ENCODE measurements around the genes PLA2G4B and CDAN1.

DNA sequence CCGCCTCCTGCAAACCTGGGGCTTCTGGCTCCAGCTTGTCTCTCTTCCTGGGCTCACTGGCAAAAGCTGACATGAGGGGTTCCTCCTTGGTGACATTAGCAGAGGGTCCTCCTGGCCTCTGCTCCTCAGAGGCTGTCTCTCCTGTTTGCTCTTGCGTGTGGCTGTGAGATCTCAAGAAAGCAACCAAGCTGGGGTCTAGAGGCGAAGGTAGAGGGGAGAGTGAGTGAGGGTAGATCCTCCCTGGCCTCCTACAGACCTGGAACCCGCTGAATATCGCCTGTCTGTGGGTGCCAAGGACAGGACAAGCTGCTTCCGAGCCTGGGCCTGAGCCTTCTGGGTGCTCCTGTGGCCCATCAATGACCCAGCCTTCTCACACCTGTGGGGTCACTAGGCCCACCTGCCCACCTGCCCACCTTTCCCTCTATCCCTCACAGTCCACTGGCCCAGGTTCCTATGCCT, 13.0 kb downstream of the RPAP1 start:
- PRO-cap, result no peak

- PRO-cap, result no peak
Observed at GRCh38 chr15:41559418-41559796, 395 bp downstream of the TYRO3 start.

- PRO-cap, result no peak
Observed at GRCh38 chr15:41561784-41562275, 2.8 kb downstream of the TYRO3 start.

GRCh38 chr15:41568262-41569087, 9.5 kb downstream of the TYRO3 start:
- PRO-cap, result no peak

- PRO-cap, result no peak
Observed at GRCh38 chr15:41838288-41839094, at the start of gene PLA2G4B. Gene PLA2G4B, plus strand, starts transcription at chr15:41838847.

DNA sequence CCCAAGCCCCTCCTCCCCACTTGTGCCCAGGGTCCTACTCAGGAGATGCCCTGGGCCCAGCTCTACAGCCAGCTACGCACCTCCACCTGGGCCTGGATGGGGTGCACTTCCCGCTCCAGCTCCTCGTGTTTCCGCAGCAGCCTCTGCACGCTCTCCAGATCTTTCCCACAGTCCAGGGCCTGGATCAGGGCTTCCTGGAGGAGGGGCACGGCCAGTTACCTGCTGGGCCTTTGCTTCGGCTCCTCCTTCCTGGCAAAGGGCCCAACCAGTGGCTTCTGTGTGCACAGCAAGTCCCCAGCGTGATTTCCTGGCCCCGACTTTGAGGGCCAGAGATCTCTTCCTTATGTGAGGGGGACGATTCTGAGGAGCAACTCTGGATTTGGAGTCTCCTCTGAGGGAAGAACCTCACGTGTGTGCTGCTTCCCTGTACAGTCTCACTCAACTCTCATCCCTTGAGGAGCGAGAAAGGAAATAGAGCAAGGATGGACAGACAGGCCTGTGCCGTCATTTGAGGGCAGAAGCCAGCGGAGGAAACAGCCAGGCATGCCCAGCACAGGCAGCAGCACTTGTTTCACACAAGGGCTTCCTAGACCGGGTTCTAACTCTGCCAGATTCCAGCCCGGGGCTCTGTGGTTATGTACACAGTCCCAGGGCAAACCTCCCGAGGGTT, 24.2 kb downstream of the PLA2G4B start:
- PRO-cap, result no peak

- PRO-cap, result no peak
Observed at GRCh38 chr15:41866597-41866982, 27.3 kb downstream of the SPTBN5 start.

- PRO-cap, result no peak
Observed at GRCh38 chr15:41898989-41899957, 5.4 kb upstream of the SPTBN5 start.

DNA sequence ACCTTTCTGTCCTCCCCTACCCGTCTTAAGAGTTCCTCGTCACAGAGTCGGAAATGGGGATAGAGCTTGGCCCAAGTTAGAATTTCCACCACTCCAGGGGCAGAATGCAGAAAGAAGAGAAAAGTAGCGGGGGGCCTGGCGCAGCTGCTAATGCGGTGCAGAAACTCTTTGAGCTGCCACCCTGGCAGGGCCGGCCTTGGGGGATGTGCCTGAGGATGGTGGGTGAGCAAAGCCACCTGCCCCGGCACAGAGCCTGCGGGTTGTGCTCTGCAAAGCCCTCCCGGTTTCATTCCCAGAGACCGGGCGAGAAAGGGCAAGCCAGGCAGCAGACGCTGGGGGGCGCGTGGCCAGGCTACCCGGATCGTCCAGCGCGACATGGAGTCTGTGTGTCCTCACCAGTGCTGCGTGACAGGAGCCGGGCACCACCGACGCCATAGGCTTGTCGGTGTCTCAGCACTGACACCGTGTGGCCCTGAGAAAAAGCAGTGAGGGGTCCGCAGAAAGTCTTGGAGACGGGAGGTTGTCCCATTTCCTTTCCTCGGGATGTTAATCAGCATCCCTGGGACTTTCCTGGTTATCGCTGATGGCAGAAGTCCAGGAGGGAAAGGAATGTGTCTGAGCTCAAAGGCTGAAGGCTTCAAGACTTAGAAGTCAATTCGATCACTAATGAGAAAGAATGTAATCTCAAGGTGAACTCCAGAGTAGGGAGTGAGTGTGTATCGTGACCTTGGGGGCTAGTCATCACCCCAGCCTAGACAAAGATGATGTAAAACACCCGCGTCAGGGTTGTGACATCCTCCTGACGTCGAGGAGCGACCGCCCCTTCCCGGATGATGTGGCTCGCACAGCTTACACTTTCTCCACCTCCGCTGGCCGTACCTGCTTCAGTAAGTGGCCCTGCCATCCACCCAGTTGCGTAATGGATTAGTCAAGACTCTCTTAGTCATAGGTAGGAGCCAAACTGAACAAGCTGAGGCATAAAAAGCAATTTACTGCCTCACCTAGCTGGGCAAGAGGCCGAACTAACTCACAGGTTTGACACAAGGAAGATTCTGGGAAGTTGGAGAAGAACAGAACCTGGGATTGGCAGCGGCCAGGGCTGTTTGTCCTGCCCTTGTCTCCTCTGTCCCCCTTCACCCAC, 36.3 kb upstream of the PLA2G4E start:
- PRO-cap, result no peak

DNA sequence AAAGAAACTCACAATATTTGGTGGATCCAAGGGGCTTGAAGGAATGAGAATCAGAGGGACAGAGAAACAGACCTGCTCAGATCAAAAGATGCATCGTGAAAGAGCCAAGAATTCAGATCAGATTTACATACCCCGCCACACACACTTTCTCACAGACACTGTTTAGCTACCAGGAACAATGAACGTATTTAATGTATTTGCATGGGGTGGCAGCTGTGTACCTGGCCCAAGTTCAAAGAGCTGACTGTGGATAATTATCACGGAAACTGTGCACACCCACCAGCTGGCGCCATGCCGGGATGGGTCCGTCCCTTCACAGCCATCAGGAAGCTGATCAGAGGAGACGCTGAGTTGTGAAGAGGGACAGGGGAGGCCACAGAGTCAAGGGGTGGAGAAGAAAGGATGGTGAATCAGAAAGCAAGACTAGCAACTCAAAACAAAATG, 13.0 kb upstream of the PLA2G4D start:
- PRO-cap, result no peak

GRCh38 chr15:42210546-42211044, 2.5 kb upstream of the VPS39 start:
- PRO-cap, result no peak

- PRO-cap, result no peak
Observed at GRCh38 chr15:42271452-42271885, 1.5 kb upstream of the GANC start.

GRCh38 chr15:42272556-42272915, 465 bp upstream of the GANC start:
- PRO-cap, result no peak

GRCh38 chr15:42450665-42451853, 39.9 kb downstream of the ZNF106 start:
- PRO-cap, result no peak

GRCh38 chr15:42729595-42730120, 7.3 kb downstream of the CDAN1 start:
- PRO-cap, result no peak

DNA sequence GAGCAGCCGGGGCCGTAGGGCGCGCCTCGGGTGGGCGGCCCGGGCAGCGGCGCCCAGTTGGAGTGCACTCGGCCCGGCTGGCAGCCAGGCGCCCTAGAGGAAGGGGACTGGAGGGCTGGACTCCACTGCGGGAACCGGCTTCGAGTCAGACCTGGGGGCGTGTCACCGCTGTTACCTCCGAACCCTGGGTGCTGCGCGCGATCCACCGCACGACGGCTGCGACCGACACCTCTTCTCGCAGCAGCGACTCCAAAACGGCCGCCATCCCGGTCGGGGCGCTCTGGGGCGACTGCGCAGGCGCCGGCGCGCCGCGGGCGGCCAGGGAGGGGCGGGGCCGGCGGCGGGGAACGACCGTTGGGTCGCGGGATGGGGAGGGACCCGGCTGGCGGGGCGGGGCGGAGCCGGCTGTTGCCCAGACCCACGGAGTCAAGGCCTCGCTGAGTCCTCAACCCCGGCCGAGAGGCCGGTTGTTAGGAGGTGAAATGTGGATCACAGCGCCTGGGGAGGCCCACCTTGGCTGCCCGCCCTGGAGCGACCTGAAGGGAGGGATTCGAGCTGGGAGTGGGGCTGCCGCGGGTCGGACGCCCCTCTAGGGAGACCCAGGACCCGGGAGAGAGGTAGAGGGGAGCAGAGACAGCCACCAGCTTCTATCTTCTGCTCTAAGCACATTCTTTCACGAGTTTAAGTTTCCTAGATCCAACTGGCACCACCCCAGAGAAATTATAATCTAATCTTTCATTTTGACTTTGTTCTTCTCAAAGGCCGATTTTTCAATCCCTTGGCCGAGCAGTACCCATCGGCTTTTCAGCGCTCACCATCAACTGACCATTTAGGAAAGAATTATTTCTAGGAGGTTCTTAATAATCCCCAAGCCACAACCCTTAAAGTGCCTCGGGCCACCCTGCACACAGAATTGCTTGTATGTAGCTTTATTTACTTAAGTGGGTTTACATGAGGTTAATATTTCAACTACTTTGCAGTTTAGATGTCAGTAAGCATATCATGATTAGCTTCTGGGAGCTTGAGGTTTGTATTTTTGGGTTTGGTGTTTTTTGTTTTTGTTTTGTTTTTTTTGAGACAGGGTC, at the start of gene CDAN1:
Gene CDAN1 (minus strand): TSS at position 291 of the 1,085 bp plus-strand sequence.
- PRO-cap, result bidirectional peak, plus-strand start at position 448 of the sequence, minus-strand start at position 282 of the sequence

- PRO-cap, result no peak
Observed at GRCh38 chr15:42872352-42872885, 48.2 kb downstream of the TTBK2 start.

- PRO-cap, result no peak
Observed at GRCh38 chr15:43168220-43168594, 17.0 kb upstream of the CCNDBP1 start.

DNA sequence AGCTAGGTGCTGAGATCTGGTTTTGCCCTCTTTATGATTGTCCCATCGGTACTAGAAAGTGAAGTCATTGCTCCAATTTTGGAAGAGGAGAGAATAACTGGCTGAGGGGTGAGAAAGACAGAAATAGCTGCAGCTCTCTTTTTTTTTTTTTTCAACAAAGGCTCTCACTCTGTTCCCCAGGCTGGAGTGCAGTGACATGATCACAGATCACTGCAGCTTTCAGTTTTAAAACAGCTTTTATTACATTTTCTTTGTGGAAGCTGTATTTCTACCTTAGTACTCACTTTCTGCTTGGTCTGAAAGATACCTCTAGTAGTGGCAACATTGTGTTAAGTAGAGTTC, 18.1 kb downstream of the ZSCAN29 start:
- PRO-cap, result no peak

DNA sequence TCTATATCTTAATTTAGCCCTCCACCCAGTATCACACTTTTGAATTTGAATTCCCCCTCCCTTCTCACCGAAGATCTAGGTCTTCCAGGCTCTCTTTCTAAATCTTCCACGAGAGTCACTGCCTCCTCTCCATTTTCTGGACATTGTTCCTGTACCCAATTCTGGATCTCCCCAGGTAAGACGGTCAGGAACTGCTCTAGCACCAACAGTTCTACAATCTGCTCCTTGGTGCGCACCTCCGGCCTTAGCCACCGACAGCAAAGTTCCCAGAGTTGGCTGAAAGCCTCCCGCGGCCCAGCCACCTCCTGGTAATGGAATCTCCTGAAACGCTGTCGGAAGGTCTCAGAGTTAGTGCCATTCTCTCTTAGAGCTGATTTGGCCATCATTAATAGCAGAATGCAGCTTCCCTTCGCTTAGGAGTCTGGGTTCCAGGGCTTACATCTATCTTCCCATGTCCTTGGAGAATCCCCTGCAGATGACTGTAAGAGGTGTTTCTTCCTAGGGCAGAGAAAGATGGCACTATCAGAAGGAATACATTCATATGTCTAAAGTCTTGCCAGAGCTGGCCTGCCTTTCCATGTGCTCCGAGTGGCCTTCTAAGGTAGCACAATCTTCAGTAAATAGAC, 1.2 kb downstream of the ZSCAN29 start:
- PRO-cap, result no peak

Measured in mesothelial cell of epicardium (in vitro differentiated cells).